UCH-1 (cell line): ENCODE measurements around a stretch of chr7.

GRCh38 chr7:106268235-106269674 lies 16.0 kb downstream of the NAMPT start:
- RRBS = no CpG with 5 or more reads among the region's 3 CpGs

DNA sequence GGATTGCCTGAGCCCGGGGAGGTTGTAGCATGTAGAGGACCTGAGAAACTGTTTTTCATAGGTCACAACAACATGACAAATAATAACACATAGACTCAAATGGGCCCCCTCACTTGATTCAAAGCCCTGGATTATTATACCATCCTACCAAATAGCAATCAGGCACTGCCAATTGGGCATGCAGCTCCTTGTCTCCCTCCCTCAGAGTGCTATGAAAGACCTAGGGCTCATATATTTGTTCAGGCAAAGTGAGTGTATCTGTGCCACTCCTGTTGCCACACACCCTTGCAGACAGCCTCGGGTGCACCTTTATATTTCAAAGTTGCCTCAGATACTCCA lies 2.9 kb upstream of the NAMPT start:
- RRBS = no CpG with 5 or more reads among the region's 2 CpGs

DNA sequence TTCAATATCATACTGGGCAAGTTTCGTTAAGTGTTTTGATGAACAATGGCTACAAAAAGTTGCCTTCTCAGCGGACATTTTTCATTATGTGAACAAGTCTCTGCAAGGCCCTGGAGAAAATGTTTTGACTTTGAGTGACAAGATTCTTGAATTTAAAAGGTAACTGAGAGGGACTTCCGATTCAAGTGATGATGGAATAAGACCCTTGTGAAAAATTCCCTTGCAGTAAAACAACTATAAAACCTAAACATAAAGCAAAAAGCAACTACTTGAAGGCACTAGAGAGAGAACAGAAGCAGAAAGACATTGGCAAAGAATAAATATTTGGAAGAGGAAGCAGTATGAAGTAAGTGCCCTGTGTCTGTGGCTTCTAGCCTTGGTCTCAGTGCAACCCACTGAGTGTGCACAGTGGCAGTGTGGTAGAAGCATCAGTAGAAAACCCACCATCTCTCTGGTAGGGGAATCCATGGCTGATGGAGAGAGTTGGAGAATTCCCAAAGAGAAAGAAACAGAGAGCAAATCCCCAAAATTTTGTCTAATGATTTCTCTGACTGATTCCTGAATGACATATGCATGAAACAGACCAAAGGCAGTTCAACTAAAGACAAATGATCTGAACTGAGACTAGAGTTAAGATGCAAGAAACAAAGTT lies 62.7 kb upstream of the NAMPT start:
- RRBS = no CpG with 5 or more reads among the region's 3 CpGs

GRCh38 chr7:106608592-106609105 lies 52.3 kb downstream of the CCDC71L start:
- RRBS = no CpG with 5 or more reads among the region's 1 CpG

DNA sequence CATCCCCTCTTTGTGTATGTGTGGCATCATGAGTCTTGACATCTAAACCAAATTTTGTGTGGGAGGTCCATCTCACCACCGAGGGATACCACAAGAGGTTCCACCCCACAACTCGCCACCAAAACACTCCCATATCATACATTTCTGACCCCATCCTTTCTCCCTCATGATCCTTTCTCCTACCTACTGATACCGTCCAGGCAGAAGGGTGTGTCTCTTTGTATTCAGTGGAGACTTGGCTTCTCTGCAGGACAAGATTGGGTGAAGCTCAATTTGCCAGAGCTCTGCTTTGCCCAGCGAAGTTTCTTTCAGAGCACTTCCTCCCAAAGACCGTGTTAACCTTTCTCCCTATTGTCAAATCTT lies 71.2 kb upstream of the CCDC71L start:
- RRBS = no CpG with 5 or more reads among the region's 5 CpGs

- RRBS = 46% methylated on average over 18 of the region's 67 CpGs
These were observed 3.1 kb downstream of the PIK3CG start for GRCh38 chr7:106867749-106868949.

GRCh38 chr7:107078394-107079149 lies 34.1 kb downstream of the PRKAR2B start:
- RRBS = no CpG with 5 or more reads among the region's 5 CpGs

- RRBS = no CpG with 5 or more reads among the region's 4 CpGs
These were observed 44.6 kb downstream of the HBP1 start for GRCh38 chr7:107213396-107213808.

DNA sequence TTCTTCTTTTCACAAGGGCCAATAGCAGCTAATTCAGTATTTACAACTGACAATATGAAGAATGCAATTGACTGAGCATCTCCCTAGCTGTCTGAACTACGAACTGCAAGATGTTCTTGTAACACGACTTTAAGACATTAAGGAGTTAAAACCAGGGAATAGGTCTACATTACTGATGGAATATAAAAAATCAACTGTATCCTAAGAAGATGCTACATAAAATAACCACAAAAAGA lies 1.4 kb downstream of the GPR22 start:
- RRBS = no CpG with 5 or more reads among the region's 2 CpGs

- RRBS = no CpG with 5 or more reads among the region's 3 CpGs
These were observed 2.6 kb downstream of the COG5 start for GRCh38 chr7:107561150-107561428.

DNA sequence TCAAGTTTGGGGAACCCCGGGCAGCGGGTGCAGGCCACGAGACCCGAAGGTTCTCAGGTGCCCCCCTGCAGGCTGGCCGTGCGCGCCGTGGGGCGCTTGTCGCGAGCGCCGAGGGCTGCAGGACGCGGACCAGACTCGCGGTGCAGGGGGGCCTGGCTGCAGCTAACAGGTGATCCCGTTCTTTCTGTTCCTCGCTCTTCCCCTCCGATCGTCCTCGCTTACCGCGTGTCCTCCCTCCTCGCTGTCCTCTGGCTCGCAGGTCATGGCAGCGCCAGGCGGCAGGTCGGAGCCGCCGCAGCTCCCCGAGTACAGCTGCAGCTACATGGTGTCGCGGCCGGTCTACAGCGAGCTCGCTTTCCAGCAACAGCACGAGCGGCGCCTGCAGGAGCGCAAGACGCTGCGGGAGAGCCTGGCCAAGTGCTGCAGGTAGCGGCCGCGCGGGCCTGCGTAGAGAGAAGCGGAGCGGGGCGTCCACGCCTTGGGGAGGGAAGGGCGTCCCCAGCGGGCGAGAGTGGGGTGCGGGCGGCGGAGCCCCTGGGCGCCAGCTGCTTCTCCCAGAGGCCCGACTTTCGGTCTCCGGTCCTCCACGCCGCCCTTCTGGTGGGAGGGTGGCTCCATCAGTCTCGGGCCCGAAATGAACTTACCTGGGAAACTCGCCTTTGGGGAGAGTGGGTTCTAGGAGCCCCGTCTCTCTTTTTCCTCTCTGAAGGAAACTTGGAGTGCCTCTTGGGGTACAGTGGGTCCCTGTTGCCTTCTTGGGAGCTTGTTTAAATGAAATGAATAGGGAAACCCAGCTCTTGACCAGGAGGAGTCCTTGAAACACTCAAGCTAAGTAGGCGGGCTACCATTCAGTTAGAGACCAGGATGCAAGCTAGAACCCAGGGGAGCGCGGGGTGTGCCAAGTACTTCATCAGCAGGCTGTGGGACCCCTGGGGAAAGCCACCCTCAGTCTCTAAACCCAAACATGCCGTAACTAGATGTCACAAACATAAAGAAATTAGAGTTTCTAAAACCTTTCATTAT lies 1.1 kb downstream of the SLC26A4 start:
- RRBS = no CpG with 5 or more reads among the region's 72 CpGs

GRCh38 chr7:107685304-107685547 lies 24.6 kb downstream of the SLC26A4 start:
- RRBS = no CpG with 5 or more reads among the region's 2 CpGs

- RRBS = no CpG with 5 or more reads among the region's 3 CpGs
These were observed 31.0 kb downstream of the SLC26A4 start for GRCh38 chr7:107691691-107692031.

DNA sequence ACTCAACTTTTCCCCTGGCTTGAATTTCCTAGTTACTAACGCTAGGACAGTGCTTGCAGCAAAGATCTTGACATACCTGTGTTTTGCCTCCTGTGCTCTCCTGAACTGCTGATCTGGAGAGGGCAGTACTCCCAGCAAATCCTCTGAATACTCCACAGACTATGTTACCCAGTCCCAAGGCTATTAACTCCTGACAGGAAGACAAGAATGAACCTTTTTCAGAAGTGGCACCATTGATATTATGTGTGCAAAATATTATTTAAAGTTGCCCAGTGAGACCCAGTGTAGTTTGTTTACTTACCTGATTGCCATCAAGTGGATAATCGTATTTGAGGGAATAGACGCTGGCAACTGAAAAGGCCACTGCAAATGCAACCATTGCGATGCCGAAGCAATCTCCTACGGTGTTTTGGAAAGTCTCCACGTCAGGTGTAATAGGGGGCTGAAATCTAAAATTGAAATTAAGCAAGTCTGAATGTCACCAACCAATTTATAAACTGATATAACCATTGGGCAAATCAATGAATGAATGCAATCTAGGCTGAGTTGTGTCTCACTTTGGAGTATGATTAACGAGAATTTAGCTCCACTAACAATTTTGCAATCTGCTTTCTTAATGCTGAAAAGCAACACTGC lies 20.0 kb downstream of the SLC26A3 start:
- RRBS = no CpG with 5 or more reads among the region's 8 CpGs

DNA sequence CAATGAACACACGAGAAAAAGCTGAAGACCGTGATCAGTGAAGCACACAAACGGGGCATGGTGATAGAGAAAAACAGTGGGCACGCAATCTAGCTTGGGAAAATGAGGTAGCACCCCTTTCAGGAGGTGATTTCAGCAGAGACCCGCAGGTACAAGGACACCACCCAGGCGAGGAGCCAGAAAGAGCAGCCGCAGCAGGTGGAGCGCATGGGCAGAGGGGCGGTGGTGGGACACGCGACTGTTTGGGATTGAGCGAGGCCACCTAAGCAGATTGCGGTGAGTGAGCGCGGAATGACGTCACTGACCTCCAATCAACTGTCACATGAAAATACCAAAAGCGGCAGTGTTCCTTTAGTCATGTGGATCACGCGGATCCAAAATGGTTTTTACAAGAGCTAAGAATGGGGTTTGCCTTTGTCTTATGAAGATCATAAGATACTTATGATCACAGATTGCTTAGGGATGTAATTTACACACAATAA lies 40.1 kb upstream of the SLC26A3 start:
- RRBS = no CpG with 5 or more reads among the region's 19 CpGs

DNA sequence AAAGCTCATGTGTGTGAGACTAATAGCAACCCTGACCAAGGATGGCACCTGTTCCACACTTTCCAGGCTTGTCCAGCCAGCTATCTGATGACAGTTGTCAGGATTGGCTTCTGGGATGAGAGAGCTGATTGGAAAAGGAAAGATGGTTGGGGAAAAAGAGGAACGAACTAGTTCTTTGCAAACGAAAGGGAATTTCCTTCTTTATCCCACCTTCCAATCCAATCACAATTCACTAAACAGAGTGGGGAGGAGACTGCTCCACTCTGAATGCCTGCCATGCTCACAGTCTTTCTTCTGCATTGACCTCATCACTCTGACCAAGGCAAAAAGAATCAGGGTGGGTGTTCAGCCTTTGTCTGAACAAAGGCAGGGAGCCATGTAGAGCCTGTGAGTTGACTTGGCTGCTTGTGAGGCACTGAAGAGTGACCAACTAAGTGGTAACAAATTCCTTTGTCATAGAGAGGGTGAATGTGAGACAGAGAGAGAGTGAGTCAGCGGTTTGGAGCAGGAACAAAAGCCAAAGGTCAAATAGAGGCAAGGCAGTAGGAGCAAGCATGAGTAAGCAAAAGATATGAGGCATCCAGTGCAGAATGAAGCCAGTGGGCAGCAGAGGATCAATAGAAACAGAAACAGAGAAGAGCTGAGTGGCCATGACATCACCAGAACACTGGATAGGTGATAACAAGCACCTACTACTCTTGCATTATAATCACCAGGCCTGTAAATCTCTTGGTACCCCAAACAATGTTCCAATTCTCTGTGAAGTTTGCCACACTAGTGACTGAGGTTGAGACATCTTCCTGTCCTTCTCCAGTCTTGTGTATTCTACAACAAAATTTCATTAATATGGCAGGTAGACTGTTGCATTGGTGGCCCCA lies 116.0 kb upstream of the LAMB4 start:
- RRBS = no CpG with 5 or more reads among the region's 3 CpGs

- RRBS = no CpG with 5 or more reads among the region's 7 CpGs
These were observed 25.1 kb upstream of the NRCAM start for GRCh38 chr7:108481187-108481800.

DNA sequence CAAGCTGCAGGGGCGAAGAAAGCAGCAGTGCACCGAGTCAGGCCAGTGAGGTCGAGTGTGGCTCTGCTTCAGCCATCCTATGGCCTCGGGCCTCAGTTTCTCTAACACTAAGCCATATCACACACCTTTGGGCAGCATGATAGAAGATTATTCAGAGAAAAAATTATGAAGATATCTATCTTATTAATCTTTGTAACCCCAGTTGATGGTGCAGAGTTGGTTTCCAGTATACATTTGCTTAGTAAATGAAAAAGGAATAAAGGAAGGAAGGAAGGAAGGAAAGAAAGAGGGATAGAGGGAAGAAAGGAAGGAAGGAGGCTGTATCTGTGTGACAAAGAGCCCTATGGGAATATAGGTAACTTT lies 448.2 kb upstream of the LRRN3 start:
- RRBS = no CpG with 5 or more reads among the region's 4 CpGs